ENCODE data around the genes AAMP, TMBIM1, CTDSP1, TTLL4 and STK16.

- PRO-cap: unidirectional peak, minus-strand start at chr2:218270137; unidirectional peak, plus-strand start at chr2:218270514
- RAMPAGE, long total RNA, 4 experiments: start-site peak on the plus strand in 4 of 4 experiments, at chr2:218270509-218270538 at its widest, 549 to 1,426 reads per replicate; start-site peak on the minus strand in 4 of 4 experiments, at chr2:218270111-218270172 at its widest, 744 to 2,937 reads per replicate
Measured at GRCh38 chr2:218269971-218270627, at the start of gene AAMP. Gene AAMP, minus strand, starts transcription at chr2:218270137.

DNA sequence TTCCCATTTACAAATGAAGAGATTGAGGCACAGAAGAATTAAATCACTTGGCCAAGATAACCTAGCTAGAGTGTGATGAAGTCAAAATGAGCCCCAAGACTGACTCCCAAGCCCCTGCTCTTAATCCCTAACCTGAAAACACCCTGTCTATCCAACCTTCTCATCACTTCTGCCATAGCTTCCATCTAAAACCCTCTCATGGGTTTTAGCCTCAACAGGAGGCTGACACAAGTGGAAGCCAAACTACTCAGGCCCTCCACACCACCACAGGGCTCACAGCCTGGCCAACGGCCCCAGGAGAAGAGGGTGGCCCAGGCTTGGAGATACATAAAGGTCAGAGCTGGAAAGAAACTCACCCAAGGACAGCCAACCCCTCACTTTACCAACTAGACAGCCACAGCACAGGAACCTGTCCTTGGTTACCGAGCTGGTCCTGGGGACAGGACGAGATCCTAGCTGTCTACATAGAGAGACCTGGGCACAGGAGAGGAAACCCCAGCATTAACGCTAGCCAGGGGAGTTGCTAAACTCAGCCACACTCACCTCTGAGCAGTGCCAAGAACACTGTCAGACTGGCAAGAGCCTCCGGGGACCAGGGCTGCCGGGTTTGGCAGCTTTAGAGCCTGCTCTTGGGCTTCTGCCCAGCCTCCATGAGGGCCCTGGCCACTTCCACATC, 6.9 kb downstream of the TMBIM1 start:
- PRO-cap: bidirectional peak, plus-strand start at position 570 of the sequence, minus-strand start at position 462 of the sequence
- RAMPAGE, long total RNA, 4 experiments: no peak in any of the 4 experiments

DNA sequence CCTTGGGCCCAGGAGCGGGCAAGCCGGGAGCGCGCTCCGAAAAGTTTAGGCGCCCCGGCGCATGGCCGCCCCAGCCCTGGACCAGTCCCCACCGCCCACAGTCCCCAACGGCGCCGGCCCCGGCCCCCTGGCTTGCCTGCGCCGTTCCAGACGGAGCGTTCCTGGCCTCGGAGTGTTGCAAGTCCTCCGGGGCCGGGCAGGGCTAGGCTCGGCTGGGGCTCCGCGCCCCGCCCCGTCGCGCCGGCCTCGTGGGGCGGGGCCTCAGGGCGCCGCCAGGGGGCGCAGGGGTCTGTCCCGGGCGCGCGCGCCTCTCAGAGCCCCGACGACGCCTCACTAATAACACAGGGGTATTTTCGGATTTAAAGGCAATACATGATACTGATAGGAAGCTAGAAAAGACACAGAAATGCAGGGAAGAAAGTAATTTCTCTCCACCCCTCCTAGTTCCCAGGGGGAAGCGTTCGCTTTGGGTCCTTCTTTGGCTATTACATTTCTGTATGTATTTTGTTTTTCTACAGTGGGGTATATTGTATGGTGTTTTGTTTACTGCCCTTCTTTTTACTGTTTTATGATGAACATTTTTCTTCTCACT, at the start of gene TMBIM1:
Gene TMBIM1, minus strand, starts transcription at position 174 of the 592 bp plus-strand sequence.
- PRO-cap: bidirectional peak, plus-strand start at position 322 of the sequence, minus-strand start at position 174 of the sequence
- RAMPAGE, long total RNA, 4 experiments: start-site peak on the minus strand in 4 of 4 experiments, centred at positions 199 to 209 of the sequence, 1,162 to 3,161 reads per replicate

GRCh38 chr2:218317809-218318300, 25.6 kb upstream of the TMBIM1 start:
- PRO-cap: no peak
- RAMPAGE, long total RNA, 4 experiments: no peak in any of the 4 experiments

DNA sequence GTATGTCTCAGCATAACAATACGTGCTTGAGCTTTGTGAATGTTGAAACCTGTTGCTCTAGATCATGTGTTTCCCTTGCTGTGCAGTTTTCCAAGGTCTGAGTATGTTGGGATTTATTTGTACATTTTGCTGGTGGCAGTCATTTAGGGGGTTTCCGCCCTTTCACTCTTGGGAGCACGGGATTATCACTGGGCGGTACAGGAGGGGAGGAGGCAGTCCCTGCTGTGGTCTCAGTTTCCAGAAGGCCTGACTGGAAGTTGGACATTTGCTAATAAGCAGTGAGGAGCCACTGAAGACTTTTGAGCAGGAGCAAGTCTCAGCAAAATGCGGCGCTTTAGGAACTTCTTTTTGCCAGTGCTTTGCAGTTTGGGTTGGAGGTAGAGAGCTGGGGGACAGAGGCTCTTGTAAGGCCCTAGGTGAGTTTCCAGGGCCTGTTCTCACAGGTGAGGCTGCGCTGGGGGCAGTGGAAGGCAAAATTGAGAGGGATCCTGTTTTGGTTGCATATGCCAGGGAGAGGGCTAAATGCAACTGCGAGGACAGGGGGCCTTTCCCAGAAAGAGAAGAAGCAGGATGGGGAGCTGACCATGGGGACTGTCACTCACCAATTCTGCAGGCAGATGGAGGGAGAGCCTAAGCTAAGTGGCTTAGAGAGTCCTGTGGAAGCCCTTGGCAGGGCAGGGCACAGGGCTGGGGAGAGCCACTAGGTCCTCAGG, 24.7 kb upstream of the CATIP start:
- PRO-cap: bidirectional peak, plus-strand start at position 265 of the sequence, minus-strand start at position 108 of the sequence
- RAMPAGE, long total RNA, 4 experiments: no peak in any of the 4 experiments

- PRO-cap: no peak
- RAMPAGE, long total RNA, 4 experiments: no peak in any of the 4 experiments
Measured at GRCh38 chr2:218367051-218367613, 10.5 kb downstream of the CATIP start.

GRCh38 chr2:218399013-218399979, at the start of gene CTDSP1:
Gene CTDSP1, plus strand, starts transcription at chr2:218399868.
- PRO-cap: bidirectional peak, plus-strand start at chr2:218399281, minus-strand start at chr2:218399142; bidirectional peak, plus-strand start at chr2:218399868, minus-strand start at chr2:218399540
- RAMPAGE, long total RNA, 4 experiments: start-site peak on the plus strand in 1 of 4 experiments, at chr2:218399665-218399766 at its widest, 18 reads per replicate; start-site peak on the minus strand in 4 of 4 experiments, at chr2:218399506-218399619 at its widest, 7 to 17 reads per replicate

DNA sequence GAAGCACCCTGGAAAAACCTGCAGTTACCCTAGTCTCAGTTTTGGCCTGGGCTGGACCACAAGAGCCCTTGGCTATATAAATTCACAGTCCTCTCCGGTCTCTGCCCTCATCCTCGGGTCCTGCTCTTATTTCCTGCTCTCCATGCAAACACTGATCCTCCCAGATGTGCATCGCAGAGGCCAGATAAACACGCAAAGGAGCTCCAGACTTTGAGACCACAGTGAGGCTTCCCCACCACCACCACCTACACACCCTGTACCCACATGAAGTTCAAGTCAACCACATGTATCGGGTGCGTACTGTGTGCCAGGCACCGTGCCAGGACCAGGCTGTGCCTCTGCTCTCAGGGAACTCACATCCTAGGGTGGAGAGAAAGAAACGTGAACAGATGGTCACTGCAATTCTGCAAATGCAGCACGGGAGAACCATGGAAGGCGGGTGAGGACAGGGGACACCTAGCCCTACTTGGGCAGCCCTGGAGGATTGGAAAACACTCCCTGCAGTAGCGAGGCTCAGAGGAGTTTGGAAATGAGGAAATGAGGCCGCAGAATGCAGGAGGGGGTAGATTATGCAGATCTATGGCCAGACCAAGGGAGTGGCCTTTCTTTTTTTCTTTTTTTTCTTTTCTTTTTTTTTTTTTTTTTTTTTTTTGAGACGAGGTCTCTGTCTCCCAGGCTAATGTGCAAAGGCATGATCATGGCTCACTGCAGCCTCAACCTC, 7.5 kb downstream of the CTDSP1 start:
- PRO-cap: unidirectional peak, plus-strand start at position 578 of the sequence
- RAMPAGE, long total RNA, 4 experiments: no peak in any of the 4 experiments

DNA sequence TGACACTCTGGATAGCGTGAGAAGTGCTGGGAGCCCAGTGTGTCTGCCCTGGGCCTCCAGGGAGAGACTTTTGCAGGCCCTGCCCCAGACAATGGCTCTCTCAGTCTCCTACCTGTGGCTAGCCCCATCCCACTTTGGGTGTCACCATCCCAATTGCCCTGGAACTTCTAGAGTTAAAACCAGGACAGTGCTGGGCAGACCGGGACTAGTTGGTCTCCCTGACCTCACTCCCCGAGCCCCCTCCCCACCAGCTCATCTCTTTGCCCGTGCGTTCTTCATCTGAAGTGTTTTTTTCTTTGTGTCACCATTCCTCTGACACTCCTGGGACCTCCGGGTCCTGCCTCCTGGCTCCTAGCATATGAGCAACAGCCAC, 354 bp downstream of the VIL1 start:
- PRO-cap: no peak
- RAMPAGE, long total RNA, 4 experiments: no peak in any of the 4 experiments

- PRO-cap: unidirectional peak, plus-strand start at chr2:218656099
- RAMPAGE, long total RNA, 4 experiments: no peak in any of the 4 experiments
Measured at GRCh38 chr2:218655932-218656458, 3.4 kb downstream of the ZNF142 start.

DNA sequence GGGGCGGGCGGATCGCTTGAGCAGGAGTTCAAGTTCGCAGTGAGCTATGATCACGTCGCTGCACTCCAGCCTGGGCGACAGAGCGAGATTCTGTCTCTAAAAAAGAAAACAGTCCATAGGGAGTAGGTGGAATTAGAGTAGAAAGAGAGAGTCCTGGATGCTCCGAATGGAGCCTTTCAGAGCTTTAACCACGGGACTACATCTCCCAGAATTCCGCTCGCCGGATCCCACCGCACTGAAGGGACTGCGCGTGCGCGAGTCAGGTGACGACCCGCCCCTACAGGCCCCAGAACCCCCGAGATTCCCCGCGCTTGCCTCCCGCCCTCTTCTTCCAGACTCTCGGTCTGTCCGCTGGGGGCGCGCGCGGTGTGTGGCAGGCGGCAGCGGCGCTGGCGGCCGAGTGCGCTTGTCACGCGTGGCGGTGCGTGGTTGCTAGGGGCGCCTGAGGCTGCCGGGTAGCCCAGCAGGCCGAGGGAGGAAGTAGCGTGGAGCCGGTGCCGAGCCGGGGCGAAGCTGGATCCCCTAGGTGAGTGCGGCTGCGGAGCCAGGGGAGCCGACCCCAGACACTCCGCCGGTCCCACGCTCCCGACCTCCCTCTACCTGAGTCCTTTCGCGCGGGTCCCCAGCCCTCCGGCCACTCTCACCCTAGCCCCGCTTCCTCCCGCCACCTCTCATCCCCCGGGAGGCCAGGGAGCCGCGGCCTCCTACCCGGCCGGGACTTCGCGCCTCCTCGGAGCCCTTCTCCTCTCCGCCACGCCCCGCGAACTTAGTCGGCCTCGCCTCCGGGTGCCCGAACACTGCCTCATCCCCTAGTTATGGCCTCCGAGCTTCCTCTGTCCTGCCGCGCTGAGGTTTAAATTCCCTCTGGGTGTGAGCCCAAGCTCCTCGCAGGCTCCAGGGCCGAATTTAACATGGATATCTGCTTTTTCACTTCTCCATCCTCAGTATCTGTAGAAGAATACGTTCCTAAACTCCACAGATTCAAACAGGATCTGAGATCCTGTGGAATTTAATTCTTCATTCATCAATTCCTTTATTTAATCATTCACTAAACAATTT, at the start of gene TTLL4:
Gene TTLL4, plus strand, starts transcription at position 324 of the 1,059 bp plus-strand sequence.
- PRO-cap: bidirectional peak, plus-strand start at position 343 of the sequence, minus-strand start at position 198 of the sequence; bidirectional peak, plus-strand start at position 805 of the sequence, minus-strand start at position 768 of the sequence
- RAMPAGE, long total RNA, 4 experiments: start-site peak on the plus strand in 2 of 4 experiments, centred at positions 398 to 465 of the sequence, 19 to 64 reads per replicate

- PRO-cap: no peak
- RAMPAGE, long total RNA, 4 experiments: no peak in any of the 4 experiments
Measured at GRCh38 chr2:218754003-218754751, 27.8 kb upstream of the CYP27A1 start.

- PRO-cap: no peak
- RAMPAGE, long total RNA, 4 experiments: no peak in any of the 4 experiments
Measured at GRCh38 chr2:218894940-218895290, 14.3 kb downstream of the WNT10A start.

DNA sequence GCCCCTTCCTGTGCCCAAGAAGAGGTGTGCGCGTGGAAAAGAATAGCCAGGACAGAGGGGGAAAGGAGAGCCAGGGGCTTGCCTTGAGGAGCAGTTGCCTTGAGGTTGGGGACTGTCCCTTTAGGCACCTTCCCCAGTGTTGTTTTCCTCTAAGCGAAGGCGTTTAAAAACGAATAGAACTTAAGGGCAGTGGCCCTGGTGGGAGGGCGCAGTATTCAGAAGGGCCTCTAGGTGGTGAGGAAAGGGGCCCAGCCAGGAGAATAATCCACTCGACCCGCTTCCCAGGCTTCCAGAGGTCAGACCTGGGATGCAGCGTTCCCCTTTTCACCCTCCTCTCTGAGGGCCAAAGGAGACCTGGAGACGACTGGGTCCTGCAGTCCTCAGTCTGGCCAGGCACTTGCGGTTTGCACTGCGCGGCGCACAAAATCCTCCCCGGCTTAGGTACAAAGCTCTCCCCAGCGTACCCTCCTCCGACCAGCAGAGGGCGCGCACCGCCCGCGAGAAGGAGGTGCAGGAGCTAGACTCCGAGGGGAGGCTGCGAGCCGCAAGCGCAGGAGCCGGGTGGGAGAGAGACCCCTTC, 5.2 kb downstream of the FEV start:
- PRO-cap: no peak
- RAMPAGE, long total RNA, 4 experiments: no peak in any of the 4 experiments

- PRO-cap: no peak
- RAMPAGE, long total RNA, 4 experiments: no peak in any of the 4 experiments
Measured at GRCh38 chr2:219076050-219076562, 15.4 kb upstream of the IHH start.

- PRO-cap: no peak
- RAMPAGE, long total RNA, 4 experiments: no peak in any of the 4 experiments
Measured at GRCh38 chr2:219174667-219175157, 2.0 kb downstream of the CNPPD1 start.

DNA sequence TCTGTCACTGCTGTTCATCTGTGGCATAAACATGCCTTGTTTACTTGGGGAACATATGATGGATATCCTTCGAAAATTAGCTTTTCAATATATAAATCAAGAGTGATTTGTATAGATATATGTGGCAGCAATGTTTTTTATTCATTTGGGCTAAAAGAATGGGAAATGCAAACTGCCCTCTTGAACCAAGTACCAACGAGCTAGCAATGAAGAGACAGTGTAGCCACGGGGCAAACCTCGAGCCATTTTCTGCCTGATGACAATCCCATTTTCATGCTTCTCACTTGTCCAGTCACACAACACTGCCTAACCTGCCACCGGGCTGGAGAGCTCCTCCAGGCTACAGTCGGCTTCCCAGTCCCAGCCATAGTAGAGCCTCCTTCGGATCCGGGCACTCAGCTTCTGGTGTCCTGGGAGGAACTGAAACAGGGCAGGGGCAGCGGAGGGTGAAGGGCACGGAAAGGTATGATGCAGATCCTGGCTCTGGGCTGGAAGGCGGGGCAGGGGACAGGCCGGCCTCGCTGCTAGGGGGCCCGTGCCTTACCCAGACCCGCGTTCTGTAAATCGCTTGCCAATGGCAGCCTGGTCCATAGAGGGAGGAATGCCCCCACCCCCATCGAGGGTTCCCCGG, 698 bp downstream of the CNPPD1 start:
- PRO-cap: bidirectional peak, plus-strand start at position 471 of the sequence, minus-strand start at position 422 of the sequence
- RAMPAGE, long total RNA, 4 experiments: start-site peak on the plus strand in 1 of 4 experiments, centred at position 550 of the sequence, 5 reads per replicate

DNA sequence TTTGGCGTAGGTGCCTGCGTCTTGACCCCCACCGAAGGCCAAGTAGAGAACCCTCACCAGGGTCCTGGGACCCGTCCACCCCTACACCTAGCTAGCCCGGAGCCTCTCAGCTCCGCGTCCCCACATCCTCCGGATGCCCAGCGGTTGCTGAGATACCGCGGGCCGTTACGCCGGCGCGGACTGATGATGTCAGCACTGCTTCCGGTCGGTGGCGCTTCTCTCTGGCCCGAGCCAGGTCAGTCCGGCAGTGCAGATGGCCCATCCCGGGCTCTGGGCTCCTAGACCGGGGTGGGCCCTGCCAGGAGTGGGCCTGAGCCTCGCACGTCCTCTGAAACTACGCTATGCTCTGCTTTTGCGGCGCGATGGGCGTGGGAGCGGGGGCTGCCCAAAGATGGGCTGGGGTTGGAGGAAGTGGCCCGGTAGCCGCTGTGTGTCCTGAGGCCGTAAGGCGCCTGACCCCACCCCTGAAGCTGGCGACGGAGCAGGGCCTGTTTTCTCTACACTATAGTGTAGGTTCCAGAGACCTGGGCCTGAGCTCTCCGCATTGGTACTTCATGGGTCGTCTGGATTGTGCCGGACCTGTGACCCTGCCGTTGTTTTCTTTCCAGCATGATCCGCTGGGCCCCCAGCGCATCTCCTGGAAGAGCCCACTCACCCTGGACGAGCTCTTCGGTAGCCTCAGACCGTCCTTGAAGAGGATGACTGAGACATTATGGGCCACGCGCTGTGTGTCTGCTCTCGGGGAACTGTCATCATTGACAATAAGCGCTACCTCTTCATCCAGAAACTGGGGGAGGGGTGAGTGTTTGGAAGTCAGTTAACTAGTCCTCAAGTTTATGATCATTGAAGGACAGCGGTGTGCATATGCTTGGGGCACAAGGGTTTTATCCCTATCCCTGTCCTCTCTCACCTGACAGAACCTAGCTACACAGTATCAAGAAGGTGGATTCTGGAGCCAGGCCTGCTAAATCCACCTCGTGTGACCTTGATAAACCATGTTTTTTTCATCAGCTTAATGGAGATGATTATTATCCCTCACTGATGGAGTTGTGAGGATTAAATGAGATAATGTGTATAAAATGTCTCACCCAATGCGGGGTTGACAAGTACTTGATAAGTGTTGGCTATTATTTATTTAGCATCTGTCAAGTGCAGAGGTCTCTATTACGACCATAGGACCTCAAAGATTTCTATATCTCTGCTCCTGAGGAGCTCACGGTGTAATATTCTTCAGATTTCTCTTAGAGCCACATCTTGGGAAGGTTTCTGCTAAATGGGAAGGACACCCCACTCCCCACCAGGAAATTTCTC, at the start of gene STK16:
Gene STK16, plus strand, starts transcription at position 192 of the 1,311 bp plus-strand sequence.
- PRO-cap: bidirectional peak, plus-strand start at position 218 of the sequence, minus-strand start at position 135 of the sequence
- RAMPAGE, long total RNA, 4 experiments: start-site peak on the plus strand in 4 of 4 experiments, centred at positions 214 to 226 of the sequence, 74 to 158 reads per replicate

- PRO-cap: no peak
- RAMPAGE, long total RNA, 4 experiments: no peak in any of the 4 experiments
Measured at GRCh38 chr2:219388830-219389193, 1.1 kb upstream of the DNPEP start.

GRCh38 chr2:219406598-219407334, 11.4 kb upstream of the DES start:
- PRO-cap: bidirectional peak, plus-strand start at chr2:219407200, minus-strand start at chr2:219406928
- RAMPAGE, long total RNA, 4 experiments: no peak in any of the 4 experiments

Data from esophagus muscularis mucosa (tissue), 4 donors.